SJCRH30 (cell line): Measurements from ENCODE around the genes RHOA, APEH, UBA7, TRAIP and TUSC2.

- RAMPAGE, long total RNA, result no peak
Measured at GRCh38 chr3:49296729-49297313, 19.8 kb upstream of the C3orf62 start.

GRCh38 chr3:49377758-49378239 lies 19.6 kb upstream of the GPX1 start:
- RAMPAGE, long total RNA, result no peak

GRCh38 chr3:49411362-49412141 lies at the start of gene RHOA:
RHOA (minus strand) TSS chr3:49411976.
- RAMPAGE, long total RNA, result no peak

DNA sequence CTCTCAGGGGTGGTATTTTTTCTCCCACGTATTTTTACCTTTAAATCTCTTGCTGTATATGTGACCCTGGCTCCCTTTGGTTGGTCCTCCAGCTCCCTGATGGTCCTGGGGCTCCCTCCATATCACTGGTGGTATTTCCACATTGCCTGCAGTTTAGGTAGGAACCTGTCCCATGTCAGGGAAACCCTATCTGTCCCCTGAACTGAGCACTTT lies 27.9 kb downstream of the DAG1 start:
- RAMPAGE, long total RNA, result no peak

DNA sequence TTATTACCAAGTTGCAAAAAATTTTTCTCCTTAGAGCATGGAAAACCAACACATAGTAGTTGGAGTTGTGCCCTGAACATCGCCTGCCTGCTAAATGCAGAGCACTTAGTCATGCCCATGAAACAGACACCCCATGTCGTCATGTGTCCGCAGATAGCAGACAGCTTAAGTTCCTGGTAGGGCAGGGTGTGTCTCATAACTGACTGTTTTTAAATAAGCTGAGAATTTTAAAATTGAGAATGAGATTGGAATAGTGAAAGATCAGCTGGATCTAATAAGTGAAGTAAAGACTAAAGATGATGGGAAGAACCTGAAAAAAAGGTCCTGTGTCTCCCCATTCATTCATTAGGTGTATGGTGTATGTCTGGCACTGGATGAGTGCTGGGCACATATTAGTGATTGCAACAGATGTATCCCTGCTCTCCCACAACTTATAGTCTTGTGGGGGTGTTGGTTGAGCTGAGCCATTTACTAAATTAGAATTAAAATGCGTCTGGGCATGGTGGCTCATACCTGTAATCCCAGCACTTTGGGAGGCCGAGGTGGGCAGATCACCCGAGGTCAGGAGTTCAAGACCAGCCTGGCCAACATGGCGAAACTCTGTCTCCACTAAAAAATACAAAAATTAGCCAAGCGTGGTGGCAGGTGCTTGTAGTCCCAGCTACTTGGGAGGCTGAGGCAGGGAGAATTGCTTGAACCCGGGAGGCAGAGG lies 31.1 kb downstream of the DAG1 start:
- RAMPAGE, long total RNA, result no peak

- RAMPAGE, long total RNA, result no peak
Measured at GRCh38 chr3:49671125-49671957, 2.8 kb upstream of the APEH start.

DNA sequence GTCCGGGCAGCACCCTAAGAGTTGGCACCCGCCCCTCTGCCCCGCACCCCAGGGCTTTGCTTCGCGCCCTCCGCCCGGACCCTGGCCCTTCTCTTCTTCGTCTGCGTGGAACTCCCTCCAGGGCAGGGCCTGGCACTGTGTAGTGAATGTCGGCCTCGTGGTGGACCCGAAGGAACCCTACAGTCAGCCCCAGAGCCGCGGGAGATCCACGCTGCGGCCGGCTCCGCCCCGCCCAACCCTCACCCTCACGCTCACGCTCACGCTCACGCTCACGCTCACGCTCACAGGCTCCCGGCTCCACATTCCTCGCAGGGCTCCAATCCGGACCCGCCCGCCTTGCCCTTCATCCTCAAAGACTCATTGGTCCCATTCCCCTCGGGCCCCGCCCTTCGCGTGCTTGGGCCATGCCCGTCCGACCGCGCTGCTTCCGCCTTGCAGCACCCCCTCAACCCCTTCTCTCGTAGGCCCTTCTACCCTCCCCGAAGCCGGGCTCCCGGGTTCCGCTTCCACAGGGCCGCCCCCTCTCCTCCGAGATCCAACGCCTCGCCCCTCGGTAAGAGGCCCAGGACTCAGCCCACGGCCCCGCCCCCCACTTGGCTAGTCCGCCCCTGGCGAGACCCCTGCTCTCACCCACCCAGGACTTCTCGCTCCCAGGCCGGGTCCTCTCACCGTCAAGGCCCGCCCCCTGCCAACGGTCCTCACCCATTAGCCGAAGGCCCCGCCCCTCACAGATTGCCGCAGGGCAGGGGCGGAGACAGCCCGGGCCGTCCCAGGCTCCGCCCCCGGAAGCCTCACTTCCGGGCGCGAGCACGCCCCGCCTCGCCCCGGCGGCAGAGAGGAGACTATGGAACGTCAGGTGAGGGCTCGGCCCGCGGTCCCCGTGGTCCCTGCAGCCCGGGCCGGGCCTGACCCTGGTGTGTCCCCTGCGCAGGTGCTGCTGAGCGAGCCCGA lies at the start of gene APEH:
TSS of gene APEH (plus strand) at position 794 of the 951 bp plus-strand sequence.
- RAMPAGE, long total RNA, result no peak

DNA sequence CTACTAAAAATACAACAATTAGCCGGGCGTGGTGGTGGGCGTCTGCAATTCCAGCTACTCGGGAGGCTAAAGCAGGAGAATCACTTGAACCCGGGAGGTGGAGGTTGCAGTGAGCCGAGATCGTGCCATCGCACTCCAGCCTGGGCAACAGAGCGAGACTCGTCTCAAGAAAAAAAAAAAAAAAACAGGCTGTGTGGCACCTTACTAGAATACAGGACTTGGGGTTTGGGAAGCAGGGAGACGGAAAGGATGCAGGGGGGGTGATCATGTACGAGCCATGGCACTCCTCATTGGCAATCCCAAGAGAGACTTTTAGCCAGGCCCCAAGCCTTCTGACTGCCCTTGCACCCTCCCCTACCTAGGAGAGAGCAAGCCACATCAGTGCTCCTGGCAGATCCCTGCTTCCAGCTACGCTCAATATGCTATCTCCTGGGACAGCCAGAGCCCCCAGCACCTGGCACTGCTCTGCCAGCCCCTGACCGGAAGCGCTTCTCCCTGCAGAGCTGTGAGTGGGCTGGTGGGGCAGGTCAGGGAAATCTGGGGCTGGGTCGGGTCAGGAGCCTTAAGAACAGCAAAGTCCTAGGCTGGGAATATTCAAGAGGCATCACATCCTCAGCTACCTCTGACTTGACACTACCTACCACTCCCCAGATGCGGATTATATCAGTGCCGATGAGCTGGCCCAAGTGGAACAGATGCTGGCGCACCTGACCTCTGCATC lies 825 bp upstream of the AMIGO3 start:
- RAMPAGE, long total RNA, result no peak

DNA sequence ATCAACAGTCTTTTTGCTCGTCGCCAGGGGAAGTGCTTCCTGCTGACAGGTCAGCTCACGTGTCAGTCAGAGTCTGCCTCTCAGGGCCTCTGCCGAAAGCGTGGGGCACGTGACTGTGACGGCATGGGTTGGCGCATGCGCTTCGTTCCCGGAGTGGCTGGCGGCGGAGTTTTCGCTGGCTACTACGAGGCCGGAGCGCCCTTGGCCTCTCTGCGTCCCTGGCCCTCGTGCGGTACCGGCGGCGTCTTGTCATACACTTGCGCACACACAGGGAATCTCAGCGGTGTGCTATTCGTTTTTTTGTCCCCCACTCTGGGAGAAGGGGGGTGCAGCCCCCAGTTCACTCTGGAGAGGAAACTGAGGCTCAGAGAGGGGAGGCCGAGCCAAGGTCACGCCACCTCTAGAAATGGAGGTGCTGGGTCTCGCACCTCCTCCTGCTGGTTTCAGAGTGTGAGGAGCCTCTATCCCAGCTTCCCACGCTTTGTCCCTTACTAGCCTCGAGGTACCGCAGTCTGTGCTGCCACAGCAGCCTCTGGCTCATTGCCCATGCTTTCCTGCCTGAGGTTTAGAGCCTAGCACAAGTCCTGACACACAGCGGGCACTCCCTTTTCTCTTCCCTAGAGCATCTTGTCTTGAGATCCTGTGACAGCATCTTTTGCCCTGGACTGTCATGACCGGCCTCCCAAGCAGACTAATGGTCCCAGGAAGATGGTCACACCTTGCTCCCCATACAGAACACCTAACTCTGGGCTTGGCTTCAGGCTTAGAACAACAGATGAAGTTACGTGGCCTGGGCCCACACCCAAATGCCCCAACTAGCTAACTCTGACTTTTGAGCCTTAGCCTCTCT lies 502 bp upstream of the IP6K1 start:
- RAMPAGE, long total RNA, result no peak

DNA sequence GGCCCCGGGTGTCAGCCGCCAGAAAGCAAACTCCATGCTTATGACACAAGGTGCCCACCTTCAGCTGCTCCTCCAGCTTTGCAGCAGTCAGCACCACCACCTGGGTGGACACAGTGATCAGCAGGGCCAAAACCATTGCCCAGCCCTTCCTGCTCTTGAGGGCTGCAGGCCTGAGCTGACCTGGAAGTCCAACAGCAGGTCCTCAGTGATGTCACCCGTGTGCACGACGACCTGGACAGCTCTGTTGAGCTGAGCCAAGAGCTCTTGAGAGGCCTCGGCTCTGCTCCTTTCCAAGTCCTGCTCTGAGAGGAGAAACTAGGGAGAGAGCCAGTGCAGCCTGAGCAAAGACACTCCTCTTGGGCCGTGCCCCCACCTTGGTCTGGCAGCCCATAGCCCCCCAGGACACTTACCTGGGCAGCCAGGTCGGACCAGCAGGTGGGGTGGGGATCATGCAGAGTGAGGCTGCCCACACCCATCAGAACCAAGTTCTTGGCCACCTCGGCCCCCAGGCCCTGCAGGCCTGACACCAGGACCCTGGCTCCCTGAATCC lies 609 bp downstream of the UBA7 start:
- RAMPAGE, long total RNA, result no peak

DNA sequence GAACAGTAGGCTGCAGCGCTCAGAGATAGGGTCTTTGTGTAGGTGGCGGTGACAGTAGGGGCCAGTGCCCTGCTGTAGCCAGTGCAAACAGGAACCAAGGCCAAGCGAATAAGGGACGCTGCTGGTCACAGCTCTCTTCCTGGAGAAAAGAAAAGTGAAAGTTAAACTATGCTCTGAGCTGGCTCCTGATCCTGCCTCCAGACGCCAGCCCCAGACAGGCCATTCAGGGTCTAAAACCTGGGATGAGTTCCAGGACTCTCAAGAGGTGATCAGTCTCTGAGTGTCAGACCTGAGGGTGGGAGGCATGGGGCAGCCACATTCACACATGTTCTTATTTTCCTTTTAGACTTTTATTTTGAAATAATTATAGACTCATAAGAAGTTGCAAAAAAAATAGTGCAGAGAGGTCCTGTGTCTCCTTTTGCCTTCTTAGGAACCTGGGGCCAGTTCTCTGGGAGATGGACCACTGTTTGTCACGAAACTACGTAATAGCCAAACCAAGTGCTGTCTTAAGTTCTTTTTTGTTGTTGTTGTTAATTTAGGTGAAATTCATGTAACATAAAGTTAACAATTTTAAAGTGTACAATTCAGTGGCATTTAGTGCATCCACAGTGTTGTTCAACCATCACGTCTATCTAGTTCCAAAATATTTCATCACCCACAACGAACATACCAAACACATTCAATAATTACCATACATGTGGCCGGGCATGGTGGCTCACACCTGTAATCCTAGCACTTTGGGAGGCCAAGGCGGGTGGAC lies at the start of gene UBA7:
TSS of gene UBA7 (minus strand) at position 150 of the 763 bp plus-strand sequence.
- RAMPAGE, long total RNA, result no peak

- RAMPAGE, long total RNA, result no peak
Measured at GRCh38 chr3:49856186-49857057, at the start of gene TRAIP. TRAIP (minus strand) TSS chr3:49856564.

- RAMPAGE, long total RNA, result no peak
Measured at GRCh38 chr3:50066089-50066711, 22.5 kb upstream of the RBM5 start.

- RAMPAGE, long total RNA, result no peak
Measured at GRCh38 chr3:50160365-50161087, 5.4 kb downstream of the SEMA3F start.

DNA sequence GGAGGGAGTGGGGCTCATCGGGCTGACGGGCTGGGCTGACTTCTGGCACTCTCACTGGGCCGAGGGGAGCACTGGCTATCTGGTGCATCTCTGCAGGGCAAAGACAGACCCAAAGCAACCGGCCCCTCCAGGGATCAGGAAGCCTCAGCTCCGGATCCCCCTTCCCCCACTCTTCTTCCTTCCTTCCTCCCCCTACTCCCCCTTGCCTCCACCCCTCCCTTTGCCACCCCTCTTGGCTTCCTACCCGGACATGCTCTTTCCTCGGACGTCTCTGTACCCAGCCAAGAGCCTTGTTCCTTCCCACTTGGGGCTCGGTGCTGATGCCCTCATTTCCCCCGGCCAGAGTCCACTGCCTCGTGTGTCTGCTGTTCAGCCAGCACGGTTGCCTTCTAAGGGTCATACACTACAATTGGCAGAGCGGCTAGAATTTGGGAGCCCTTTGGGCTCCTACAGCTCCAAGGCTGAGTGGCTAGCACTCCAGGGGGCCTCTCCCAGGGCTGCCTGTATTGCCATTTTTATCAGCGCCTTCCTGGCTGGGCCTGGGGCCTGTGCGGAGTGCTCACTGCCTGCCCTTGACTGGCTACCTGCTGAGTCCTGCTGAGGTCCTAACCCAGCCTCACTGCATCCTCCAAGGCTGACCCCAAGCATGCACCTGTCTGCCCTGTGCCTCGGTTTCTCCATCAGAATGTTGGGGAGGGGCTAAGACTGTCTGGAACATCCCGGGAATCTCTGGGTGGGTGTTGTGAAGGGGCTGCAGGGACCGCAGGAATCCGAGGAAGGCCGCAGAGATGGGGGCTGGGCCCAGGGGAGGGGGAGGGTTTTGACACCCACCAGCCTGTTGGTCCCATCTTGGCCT lies 11.0 kb downstream of the SEMA3F start:
- RAMPAGE, long total RNA, result no peak

DNA sequence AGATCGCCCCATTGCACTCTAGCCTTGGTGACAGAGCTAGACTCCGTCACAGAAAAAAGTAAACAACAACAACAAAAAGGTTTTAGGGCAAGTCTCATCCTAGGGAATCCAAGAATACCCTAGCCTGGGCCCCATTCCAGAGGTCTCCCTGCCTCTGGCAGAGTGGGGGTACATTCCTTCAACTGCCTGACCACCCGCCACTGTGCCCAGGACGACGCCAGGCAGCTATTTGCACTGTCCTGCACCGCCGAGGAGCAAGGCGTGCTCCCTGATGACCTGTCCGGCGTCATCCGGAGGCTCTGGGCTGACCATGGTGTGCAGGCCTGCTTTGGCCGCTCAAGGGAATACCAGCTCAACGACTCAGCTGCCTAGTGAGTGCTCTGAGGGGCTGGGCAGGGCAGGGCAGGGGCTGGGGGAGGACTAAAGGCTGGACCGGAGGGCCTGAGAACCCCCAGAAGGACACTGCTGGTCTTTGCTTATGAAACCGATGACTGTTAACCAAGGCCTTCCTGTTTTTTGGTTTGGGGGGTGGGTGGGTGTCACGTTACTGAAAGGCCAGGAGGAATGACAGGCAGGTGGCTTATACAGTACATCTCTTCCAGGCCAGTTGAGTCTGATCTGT lies 16.0 kb upstream of the SEMA3B start:
- RAMPAGE, long total RNA, result no peak

DNA sequence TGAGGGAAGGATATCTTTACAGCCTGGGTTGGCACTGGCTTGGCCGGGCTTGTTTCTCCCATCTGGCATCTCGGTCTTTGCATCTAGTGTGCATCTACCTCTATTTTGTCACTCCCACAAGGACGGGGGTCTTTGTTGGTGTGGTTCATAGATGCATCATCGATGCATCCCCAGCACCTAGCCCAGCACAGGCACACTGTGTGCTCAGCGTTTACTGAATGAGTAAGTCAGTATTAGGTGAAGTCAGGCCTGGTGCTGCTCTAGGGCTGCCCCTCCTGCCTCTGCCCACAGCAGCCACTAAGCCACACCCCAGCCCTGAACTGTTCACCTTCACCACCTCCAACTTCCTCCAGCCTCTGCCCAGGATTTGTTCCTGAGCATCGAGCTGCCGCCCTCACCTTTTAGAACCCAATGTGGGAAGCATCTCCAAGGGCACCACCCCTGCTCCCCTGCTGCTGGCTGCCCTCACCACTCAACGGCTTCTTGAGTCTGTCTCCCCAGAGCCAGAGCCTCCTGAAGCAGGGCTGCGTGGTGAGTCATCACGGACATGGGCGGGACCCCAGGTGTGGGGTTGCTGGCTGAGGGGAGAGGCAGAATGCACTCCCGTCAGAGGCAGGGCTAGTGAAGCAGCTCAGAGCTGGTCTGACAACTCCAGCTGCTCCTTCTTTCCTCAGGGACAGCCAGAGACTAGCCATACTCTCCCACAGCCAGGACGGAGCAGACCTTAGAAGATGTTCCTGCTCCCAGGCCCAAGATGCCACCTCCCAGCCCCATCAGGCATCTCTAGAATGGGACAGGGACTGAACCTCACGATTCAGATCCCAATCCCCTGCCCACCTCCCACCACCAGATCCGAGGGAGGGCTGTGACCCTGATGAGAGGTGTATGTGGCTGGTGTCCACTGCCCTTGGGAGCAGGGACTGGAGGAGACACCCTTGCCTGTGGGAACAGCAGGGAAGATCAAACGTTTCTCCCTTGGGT lies 5.8 kb downstream of the HYAL2 start:
- RAMPAGE, long total RNA, result no peak

- RAMPAGE, long total RNA, result no peak
Measured at GRCh38 chr3:50327869-50328935, at the start of gene TUSC2. TUSC2 (minus strand) TSS chr3:50328223.

- RAMPAGE, long total RNA, result no peak
Measured at GRCh38 chr3:50333490-50334263, 5.7 kb upstream of the TUSC2 start.

- RAMPAGE, long total RNA, result no peak
Measured at GRCh38 chr3:50364406-50365017, 5.2 kb upstream of the TMEM115 start.